Osteocyte (in vitro differentiated cells): ENCODE data around the genes H4C11, H2AC17, GPX5 and OR2I1P.

GRCh38 chr6:27810137-27811411 is 723 bp downstream of the H3C10 start:
- PRO-cap: bidirectional peak, plus-strand start at chr6:27810330, minus-strand start at chr6:27810285

DNA sequence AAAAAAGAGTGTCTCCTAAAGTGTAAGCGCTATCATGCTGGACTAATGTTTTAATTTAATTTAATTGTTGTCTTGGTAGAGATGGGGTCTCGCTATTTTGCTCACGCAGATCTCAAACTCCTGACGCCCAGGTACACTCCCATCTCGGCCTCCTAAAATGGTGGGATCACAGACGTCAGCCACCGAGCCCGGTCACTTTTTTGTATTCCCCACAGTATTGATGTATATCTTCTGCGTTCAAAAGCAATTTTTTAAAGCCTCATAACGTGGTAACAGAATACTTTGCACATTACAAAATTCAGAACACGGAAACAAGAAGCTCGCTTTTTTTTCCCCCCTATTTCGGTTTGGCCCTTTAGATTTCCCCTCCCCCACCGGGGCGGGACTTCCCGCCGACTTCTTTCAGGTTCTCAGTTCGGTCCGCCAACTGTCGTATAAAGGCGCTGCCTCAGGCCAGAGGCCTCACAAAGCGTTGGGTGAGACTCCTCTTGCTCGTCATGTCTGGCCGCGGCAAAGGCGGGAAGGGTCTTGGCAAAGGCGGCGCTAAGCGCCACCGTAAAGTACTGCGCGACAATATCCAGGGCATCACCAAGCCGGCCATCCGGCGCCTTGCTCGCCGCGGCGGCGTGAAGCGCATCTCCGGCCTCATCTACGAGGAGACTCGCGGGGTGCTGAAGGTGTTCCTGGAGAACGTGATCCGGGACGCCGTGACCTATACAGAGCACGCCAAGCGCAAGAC is at the start of gene H4C11:
Gene H4C11 (plus strand): TSS at position 465 of the 739 bp plus-strand sequence.
- PRO-cap: bidirectional peak, plus-strand start at position 136 of the sequence, minus-strand start at position 154 of the sequence

DNA sequence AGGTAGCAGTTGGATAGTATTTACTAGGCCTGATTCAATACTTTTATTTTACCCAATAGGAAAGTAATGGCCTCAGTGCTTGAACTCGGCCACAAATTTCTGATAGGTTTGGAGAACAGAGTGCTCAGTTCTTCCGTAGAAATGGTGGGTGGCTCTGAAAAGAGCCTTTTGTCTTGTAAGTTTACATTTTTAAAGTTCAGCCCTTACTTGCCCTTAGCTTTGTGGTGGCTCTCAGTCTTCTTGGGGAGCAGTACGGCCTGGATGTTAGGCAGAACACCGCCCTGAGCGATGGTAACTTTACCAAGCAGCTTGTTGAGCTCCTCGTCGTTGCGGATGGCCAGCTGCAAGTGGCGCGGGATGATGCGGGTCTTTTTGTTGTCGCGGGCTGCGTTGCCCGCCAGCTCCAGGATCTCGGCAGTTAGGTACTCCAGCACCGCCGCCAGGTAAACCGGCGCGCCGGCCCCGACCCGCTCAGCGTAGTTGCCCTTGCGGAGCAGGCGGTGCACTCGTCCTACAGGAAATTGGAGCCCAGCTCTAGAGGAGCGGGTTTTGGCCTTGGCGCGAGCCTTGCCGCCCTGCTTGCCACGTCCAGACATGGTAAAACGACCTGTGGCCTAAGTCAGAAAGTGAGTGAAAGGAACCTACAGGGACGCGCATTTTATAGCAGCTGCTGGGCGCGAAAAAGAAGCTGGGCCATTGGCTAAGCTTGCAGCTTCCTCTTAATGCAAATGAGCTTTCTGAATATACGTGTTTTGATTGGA is at the start of gene H2AC17:
Gene H2AC17 (minus strand): TSS at position 632 of the 761 bp plus-strand sequence.
- PRO-cap: bidirectional peak, plus-strand start outside the sequence, minus-strand start at position 632 of the sequence

DNA sequence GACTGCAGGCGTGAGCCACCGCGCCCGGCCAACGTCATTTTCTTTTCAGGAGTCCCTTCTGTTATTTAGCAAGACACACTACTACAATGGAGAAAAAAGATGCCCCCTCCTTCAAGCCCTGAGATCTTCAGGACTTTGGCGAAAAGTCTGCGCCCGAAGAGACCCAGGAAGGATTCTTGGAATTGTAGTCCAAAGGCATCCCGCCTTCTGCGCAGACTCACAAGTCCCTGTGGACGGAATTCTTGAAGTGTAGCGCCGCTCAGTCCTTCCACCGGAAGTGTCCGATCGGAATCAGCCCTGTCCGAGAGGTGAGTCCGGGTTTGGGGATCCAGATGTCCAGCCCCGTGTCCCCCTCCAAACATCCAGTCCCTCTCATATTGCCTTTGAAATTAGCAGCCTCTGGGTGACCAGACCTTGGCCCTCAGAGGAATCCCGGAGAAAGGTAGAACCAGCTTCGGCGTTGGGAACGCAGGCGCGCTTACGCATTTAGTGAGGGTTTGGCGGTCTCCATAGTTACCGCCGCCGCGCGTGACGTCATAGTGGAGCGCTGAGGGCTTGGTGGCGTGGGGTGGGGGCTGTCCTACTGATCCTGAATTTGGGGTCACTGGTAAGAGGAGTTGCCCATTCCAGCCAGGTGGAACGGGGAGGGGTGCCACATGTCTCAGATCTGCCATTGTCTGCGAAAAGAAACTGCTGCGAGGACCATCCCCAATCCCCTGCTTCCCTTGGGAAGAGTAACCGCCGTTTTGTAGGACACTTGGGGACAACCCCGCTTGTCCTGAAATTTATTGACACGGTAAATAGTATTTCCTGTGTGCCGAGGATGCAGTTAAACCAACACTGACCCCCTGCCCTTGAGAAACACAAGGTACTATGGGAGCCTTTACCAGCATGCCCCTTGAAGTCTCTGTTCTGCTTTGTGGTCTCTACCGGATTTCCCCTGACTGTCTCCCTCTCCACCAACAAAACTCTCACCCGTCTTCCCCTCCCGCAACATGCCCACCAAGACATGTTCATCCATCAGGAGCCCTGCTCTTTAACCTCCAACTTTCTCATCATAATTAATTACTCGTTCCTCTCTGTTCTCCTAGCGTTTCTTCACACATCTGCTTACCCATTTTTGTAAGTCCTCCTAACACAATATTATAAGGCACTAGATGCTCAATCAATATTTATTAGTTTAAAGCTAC is 690 bp downstream of the ZNF165 start:
- PRO-cap: bidirectional peak, plus-strand start at position 291 of the sequence, minus-strand start at position 221 of the sequence; bidirectional peak, plus-strand start at position 624 of the sequence, minus-strand start at position 441 of the sequence; unidirectional peak, minus-strand start at position 748 of the sequence; unidirectional peak, minus-strand start at position 919 of the sequence

DNA sequence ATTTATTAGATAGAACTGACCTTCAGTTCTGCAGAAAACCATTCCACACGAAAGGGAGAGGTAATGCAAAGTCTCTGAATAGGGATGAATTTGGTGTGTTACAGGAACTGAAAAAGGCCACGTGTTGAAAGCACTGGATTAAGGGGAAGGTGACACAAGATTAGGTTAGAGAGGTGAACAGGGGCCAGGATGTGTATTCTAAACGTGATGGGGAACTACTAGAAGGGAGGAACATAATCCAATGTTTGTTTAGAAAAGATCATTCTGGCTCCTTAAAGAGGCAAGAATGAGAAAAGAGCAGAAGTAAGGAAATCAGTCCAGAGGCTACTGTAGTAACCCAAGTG is 6.3 kb upstream of the ZKSCAN8 start:
- PRO-cap: no peak

- PRO-cap: no peak
Observed at GRCh38 chr6:28259482-28259965, 427 bp downstream of the NKAPL start.

DNA sequence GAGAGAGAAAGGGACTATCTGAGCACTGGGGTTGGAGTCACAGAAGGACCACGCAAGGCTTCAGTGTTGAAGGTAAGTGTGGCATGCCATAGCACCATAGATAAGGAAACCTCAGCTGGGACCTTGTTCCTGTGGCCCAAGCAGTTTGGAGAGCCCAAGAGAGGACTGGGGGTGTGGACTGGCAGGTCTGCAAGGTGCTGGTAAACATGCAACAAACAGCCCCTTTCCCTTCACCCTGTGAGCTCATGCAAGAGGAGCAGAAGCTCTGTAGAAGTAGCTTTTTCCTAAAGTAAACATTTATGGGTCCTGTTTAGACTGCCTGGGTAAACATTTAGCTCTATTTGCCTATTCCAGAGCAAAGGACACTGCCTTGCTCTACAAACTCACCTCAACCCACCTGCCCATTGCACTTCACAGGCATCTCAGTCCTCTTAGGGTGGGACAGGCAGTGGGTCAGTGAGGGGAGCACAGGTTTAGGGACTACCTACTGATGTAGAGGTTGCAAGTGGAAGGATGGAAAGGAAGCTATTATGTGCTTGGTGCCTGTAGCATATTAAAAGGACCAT is 12.1 kb downstream of the ZSCAN31 start:
- PRO-cap: no peak

GRCh38 chr6:28446641-28447643 is 3.7 kb upstream of the ZSCAN23 start:
- PRO-cap: no peak

DNA sequence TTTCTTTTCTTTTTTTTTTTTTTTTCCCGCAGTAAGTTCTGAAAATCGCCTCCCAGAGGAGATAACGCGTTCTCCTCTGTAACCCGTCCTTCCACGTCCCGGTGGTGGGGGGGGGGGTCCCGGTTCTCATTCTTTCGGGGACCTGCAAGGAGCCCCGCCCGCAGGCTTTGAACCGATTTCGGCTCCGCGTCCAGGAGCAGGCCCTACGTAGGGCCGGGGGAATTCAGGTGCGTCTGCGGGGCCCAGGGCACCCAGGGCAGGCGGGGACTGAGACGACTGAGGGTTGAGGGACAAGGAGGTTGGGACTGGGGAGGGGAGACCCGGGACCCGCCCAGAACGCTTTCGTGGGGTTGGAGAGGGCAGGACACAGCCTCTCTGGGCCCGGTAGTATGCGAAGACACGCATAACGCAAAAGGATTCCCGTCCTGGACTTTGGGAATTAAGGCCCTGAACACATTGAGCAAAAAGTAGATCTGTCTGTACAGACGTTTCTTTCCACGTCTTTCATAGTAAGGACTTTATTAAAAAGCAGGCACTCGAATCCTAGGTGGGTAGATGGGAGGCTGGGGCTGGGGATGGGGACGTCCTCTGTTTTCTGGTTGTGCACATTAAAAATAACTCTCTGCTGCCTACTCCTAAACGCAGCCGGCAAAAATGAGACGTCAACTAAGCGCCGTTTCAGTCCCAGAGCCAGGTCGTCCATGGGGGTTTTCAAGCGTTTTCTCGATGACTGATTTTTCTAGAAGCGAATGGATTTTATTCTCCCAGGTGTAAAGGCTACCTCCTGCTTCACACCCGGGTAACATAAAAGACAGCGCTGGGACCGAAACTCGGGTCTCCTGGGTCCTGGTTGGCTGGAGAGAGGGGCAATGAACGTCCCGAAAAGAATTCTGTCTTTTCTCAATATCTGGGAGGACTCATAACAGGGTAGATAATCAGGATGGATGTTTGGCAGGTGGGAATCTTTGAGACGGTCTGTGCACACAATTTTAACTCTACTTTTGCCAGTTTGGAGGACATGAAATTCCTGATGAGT is 25.5 kb downstream of the GPX6 start:
- PRO-cap: bidirectional peak, plus-strand start at position 199 of the sequence, minus-strand start at position 100 of the sequence; bidirectional peak, plus-strand start at position 387 of the sequence, minus-strand start at position 278 of the sequence; bidirectional peak, plus-strand start at position 681 of the sequence, minus-strand start at position 610 of the sequence

DNA sequence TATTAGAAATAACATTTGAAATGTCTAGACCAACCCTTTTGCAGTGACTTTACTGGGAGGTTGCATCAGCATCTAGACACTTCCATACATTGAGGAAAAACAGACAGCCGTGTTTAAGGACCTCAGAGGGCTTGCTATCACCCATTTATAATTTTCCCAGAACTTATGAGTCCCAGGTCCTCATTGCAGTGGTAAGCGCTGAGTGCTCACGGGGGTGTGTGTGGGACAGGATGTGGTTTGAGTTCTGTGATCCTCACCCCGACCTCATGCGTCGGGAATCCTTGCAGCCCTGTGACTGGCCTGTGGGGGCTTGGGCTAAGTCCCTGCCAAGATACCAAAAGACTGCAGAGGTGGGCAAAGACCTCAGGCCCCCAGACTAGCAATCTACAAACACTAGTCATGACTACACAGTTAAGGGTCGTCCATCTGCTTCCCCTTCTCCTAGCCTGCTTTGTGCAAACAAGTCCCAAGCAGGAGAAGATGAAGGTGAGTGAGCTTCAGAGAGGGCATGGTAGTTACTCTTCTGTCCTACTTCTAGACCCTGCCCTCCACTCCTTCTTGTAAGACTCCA is at the start of gene GPX5:
Gene GPX5 (plus strand): TSS at position 267 of the 571 bp plus-strand sequence.
- PRO-cap: no peak

GRCh38 chr6:28586169-28586891 is 768 bp downstream of the SCAND3 start:
- PRO-cap: no peak

GRCh38 chr6:28747146-28748326 is 160.4 kb upstream of the SCAND3 start:
- PRO-cap: no peak

GRCh38 chr6:28896780-28897391 is 26.9 kb downstream of the TRIM27 start:
- PRO-cap: bidirectional peak, plus-strand start at chr6:28896944, minus-strand start at chr6:28896853; bidirectional peak, plus-strand start at chr6:28897094, minus-strand start at chr6:28897017

DNA sequence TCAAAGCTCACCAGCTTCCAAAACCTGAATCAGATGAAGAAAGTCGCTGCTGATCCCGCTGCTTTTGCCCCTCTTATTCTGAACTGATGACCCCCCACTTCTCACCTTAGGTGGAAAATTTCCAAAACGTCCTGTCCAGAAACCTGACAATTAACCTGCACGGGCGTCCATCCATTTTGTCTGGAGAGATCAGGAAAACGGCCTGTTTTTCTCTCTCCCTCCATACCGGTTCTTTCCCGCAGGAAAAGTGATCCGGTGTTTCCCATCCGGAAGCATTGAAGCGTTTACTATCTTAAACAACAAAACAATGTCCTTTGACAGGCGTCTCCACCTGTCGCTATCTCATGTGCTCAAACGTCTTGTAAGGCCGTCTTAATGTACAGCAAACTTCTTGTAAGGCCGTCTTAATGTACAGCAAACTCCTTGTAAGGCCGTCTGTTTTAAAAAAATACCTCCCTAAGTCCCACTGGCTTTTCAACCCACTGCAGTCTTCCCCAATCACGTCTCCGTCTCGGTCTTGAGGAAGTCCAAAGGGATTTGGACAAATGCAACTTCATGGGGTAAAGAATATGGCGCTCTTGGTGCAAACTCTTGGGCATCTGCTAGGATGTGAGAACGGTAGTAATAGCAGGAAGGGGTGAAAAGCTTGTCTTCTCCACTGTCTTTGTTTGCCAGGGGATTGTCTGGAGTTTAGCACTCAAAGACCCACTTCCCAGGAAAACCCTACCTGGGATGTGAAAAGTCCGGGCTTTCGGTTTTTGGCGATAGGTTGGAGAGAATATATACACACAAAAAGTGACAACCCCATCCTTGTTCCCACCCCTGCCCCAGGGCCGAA is 29.9 kb upstream of the TRIM27 start:
- PRO-cap: no peak

GRCh38 chr6:28958610-28959341 is 35.0 kb upstream of the TRIM27 start:
- PRO-cap: no peak

DNA sequence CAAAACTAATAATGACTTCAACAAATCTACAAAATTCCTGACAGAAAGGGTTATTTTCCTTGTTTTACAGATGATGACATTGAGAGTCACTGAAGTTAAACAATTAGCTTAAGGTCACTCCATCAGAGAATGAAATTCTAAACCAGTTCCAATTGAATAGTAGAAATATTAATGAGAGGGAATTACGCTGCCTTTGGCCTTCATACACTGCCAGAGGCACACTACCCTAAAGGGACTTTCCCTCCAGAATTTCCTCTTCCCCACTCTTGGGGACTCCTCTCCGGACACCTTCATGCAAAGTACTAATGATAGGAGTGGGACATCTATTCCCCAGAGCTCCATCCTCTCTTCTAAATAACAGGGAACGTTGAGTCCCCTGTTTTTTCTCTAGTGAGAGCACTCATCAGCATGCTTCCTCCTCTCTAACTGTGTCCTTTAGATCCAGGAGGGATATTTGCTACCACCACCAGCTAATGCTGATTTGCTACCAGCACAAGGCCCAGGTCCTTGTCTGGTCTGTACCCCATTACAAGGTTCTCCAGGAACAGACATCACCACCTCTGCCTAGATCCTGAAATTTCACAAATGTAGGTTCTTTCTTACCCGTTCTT is at the start of gene OR2I1P:
Gene OR2I1P (plus strand): TSS at position 394 of the 611 bp plus-strand sequence.
- PRO-cap: no peak

DNA sequence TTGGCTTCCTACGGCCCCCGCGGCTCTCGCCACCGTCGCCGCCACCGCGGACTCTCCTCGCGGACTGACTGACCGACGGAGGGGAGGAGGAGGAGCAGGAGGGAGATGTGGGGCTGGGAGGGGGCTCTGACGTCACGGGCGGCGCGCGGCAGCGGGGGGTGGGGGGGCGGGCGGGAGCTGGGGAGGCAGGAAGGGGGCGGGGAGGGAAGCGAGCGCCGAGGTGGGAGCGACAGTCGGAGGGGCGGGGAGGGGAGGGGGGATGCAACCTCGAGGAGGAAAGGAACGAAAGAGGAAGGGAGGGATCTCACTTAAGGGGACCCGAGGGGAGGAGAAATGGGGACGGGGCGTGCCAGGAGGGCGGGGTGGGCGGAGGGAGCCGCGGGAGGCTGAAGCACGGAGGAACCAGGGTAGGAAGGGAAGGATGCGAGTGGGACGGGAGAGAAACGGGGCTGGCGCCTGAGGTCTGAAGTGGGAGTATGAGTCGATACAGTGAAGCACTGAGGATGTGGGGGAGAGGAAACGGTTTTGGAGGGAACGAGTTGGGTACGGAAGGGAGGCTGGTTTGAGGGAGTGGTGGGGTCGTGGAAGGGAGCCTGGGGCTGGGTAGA is 4.9 kb downstream of the GABBR1 start:
- PRO-cap: bidirectional peak, plus-strand start at position 418 of the sequence, minus-strand start at position 66 of the sequence

- PRO-cap: unidirectional peak, minus-strand start at chr6:29650091
Observed at GRCh38 chr6:29649496-29650394, 7.1 kb upstream of the MOG start.

GRCh38 chr6:29673172-29673609 is 7.8 kb downstream of the ZFP57 start:
- PRO-cap: no peak

DNA sequence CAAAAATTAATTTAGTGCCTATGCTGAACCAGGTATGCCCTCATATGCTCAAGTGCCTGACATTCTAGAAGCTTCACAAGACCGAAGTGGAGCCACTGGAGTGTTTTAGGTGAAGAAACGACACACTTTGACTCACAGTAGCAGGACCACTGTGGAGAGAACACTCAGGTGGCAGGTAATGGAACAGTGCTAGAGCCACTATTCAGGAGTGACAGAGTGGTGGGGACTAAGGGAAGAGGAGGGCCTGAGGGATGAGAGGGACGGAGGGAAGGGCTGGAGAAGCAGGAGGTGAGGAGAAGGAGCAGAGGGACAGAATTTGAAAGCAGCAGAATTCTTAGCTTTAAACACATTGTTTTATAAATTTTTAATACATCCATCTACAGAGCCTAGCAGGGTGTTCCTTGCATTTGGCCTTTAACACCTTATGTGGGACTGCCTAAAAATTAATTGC is 1.8 kb upstream of the HLA-F start:
- PRO-cap: no peak